ENCODE measurements around a stretch of chr14.

DNA sequence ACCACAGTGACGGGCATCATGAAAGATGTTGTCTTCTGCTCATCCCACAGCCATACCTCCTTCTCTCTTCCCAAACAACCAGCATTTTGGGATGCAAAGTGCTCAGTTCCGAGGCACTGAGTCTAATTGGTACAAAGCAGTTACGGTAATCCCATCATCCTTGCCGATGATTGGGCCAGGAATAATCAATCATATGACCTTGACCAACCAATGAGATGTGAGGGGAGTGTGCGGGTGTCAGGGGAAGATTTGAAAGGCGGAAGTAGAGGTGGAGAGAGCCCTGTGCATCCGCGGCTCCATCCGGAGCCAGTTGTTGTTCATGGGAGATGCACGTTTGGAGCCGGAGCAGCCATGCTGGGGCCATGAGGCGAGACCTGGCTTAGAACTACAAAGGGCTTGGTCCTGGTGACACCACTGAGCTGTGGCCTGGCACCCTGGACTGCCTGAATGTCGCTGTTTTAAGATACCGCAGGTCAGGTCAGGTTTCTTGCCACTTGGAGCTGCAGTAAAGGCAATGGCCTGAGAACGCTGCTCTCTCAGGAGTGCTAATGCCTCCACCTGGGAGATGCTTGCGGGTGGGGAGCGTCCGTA is 67.2 kb downstream of the SYNE3 start:
- PRO-cap: no peak

- PRO-cap: no peak
Measured at GRCh38 chr14:95465871-95466452, 50.5 kb downstream of the SYNE3 start.

DNA sequence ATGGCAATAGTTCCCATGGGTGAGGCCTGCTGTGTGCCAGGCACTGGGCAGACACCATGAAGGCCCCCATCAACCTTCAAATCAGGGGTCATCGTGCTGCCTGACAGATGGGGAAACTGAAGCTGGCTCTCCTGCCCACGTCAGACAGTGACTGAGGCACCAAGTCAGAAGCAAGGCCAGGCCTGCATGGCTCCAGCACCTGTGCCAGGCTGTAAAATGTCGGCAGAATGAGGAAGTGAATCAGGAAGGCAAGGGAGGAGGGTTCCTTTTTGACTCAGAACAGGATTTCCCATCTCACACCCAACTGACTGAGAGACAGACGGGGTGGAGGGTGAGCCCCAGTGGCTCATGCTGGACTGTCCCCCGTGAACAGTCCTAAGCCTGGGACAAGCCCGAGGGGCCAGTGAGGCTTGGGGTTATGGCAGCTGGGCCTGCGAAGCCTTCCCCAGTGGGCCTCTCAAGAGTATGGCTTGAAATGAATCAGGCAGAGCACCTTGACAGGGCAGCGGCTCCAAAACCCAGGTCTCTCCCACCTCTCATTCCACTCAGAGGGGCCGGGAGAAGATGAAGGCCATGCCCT is 20.9 kb downstream of the SYNE3 start:
- PRO-cap: no peak

DNA sequence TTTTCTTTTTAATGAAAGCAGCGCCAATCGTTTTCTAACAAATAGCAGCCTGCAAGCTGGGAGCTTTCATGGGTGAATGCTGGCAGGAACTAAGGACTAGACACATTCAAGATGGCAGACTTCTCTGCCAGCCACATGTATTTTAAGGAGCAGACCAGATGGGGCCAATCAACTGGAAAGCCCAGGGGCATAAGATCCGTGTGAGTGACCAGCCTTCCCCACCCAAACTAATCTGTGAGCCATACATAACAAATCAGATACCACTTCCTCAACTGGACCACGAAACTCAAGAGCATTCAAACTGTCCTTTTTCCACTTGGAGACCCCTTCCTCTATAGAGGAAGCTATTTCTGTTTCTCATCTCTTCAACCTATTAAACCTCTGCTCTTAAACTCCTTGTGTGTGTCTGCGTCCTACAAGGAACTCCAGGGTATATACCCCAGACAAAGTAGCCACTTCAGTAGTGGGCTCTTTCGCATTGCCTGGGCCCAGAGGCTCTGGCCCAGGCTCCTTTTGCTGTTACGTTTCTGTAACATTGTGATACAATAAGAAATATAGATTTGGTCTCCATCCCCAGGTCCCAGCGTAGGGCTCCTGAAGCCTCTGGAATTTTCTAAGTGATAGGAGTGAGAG is 9.8 kb downstream of the TCL1B start:
- PRO-cap: no peak

- PRO-cap: no peak
Measured at GRCh38 chr14:96117047-96117653, 78.0 kb downstream of the C14orf132 start.

GRCh38 chr14:96167395-96167765 is 37.3 kb upstream of the BDKRB2 start:
- PRO-cap: no peak

DNA sequence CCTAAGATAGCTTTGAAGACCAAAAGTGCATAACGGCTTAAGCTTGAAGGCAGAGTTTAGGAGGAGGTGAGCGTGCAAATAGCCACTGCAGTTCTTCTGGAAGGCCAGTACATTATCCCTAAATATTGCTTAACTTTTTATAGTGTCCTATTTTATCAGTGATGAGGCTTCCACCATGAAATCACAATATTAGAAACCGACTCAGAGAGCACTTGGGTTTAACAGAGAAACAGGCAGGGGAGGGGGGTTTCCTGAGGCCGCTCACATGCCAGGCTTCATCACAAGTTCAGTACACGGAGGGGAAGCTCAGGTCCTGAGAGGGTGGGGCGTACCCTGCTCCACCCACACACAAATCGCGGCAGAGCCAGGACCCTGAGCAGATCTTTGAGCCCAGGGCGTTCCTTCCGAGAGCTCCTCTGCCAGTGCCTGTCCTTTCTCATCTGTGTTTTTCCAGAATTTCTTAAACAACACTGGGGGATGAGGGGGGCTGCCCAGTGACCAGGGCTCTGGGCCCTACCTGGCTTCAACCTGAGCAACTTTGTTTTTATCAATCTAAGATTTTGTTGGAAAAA is 26.7 kb upstream of the BDKRB2 start:
- PRO-cap: no peak

GRCh38 chr14:96263452-96264597 is 7.8 kb downstream of the BDKRB1 start:
- PRO-cap: no peak

GRCh38 chr14:96284454-96284790 is 28.4 kb downstream of the BDKRB1 start:
- PRO-cap: no peak

- PRO-cap: no peak
Measured at GRCh38 chr14:96554228-96554912, 52.2 kb downstream of the PAPOLA start.

DNA sequence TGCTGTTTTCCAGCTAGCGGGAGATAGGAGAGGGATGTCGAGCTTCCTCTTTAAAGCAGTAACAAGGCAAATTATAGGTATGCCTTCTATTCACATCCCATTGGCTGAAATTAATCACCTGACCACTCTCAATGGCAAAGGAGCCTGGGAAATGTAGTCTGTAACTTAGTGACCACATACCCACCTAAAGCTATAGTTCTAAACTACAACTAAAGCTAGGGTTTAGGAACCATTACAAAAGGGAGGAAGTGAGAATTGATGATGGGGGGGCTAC is 34.5 kb upstream of the VRK1 start:
- PRO-cap: unidirectional peak, minus-strand start at position 52 of the sequence

DNA sequence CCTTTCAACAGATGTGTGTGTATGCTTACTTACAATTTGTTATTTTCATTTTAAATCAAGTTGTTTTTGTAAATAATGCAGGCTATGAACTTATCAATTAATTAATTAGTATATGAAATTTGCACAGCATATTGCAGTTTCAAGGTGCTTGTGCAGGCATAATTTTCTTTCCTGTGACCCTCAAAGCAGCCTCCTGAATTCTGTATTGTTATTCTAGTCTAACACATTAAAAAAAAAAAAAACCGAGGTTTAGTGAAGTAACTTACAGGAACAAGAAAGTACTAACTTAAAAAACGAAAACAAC is 905.5 kb downstream of the VRK1 start:
- PRO-cap: no peak

DNA sequence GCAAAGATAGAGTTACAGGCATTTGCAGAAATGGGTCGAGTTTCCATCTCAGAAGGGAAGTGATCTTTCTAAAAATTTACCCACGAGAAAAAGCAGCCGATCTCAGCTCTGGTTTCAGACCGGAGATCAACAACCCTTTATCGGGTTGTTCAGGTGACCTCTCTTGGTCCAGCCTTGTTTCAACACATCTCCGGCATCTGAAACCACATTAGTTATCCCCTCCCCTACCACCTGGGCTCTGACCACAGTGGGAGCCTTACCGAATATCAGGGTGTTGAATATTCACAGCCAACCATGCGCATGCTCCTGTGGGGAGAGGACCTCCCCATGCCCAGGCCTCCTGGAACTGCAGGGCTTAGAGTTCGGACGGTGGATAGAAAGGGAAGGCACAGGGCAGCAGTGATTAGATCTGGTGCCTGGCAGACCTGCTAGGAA is 905.9 kb downstream of the VRK1 start:
- PRO-cap: no peak

DNA sequence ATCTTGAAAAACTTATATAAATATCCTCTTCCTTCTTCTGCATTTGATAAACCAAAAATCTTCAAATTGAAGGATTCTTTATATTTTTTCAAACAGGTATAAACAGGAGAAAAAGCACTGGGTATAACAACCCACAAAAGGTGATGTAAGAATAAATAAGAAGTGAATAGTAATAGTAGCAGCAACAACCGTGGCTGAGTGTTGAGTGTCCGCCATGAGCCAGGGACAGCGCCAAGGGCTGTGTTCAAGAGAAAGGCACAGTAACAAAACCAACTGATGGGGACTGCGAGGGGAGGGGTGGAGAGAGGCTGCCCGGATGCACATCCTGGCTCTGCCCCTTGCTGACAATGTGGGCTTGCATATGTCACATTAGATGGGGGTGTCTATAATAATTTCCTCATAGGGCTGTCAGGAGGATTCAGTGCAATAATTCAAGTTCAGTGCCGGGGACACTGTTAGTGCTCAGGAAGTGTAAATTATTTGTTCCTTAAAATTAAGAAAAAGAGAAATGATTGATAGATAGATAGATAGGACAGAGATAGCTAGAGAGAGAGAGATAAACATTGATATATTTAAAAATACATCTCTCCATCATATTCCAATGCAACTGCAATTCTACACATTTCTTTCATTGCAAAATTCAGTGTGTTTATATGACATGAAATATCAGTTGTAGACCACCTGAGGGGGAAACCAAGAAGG is 912.4 kb downstream of the VRK1 start:
- PRO-cap: no peak

- PRO-cap: no peak
Measured at GRCh38 chr14:97762413-97763109, 965.4 kb downstream of the VRK1 start.

DNA sequence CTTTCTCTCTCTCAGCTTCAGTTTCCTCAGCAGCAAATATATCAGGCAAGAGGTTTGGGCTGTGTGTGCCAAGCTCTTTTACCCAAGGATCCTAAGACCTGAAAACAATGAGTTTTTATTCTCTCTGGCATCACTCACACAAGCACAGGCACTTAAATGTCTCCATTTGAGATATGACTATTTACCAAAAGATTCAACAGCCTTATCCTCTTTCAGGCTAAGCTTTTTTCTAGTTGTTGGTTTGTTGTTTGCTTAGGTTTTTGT is 1116.2 kb downstream of the BCL11B start:
- PRO-cap: no peak

- PRO-cap: no peak
Measured at GRCh38 chr14:98932040-98932484, 339.9 kb downstream of the BCL11B start.

DNA sequence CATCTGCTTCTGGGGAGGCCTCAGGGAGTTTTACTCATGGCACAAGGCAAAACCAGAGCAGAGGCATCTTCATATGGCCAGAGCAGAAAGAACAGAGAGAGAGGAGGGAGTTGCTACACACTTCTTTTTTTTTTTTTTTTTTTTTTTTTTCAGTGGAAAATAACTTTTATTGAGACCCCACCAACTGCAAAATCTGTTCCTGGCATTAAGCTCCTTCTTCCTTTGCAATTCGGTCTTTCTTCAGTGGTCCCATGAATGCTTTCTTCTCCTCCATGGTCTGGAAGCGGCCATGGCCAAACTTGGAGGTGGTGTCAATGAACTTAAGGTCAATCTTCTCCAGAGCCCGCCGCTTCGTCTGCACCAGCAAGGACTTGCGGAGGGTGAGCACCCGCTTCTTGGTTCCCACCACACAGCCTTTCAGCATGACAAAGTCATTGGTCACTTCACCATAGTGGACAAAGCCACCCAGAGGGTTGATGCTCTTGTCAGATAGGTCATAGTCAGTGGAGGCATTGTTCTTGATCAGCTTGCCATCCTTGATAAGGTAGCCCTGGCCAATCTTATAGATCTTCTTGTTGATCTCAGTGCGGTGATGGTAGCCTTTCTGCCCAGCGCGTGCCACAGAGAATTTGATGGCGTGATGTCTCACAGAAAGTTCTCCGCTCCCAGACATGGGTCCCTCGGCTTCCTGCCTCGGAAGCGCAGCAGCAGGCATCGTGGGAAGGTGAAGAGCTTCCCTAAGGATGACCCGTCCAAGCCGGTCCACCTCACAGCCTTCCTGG is 299.1 kb downstream of the BCL11B start:
- PRO-cap: no peak

DNA sequence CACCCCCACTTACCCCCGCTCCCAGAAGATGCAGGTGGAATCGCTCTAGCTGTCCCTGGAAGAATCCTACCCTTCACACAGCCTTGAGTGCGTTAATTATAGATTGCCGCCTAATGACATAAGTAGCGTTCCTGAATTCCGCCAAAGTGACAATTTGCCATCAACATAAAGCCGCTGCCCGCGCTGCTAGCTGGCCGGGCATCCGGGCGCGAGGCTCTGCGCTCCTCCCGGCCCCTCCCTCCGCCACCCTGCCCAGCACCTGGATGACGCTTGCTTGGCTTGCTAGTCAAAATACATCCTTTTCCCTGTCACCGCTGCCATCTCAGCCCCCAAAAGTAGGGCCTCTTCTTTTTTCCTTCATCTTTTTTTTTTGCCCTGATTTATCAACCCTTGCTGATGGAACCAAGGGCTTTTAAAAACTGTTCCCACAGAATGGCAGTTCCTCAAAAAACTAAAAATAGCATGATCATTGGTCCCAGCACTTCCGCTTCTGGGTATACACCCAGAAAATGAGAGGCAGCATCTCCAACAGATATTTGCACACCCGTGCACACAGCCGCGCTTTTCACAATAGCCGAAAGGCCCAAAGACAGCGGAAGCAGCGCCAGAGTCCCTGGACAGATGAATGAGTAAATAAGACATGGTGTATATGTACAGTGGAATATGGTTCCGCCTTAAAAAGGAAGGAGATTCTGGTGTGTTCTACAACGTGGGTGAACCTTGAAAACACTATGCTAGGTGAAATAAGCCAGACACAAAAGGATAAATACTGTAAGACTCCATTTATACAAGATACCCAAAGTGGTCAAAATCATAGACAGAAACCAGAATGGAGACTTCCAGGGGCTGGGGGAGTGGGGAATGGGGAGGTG is 235.2 kb downstream of the BCL11B start:
- PRO-cap: no peak

- PRO-cap: no peak
Measured at GRCh38 chr14:99252371-99252977, 19.5 kb downstream of the BCL11B start.